ENCODE measurements around the genes RAB3A and ISYNA1.

- RRBS = no CpG with 5 or more reads among the region's 16 CpGs
Measured at GRCh38 chr19:18176568-18177377, 3.2 kb downstream of the IFI30 start.

GRCh38 chr19:18182891-18183366 lies 9.3 kb downstream of the IFI30 start:
- RRBS = no CpG with 5 or more reads among the region's 6 CpGs

GRCh38 chr19:18203586-18204543 lies at the start of gene RAB3A:
TSS of gene RAB3A (minus strand) at chr19:18204042.
- RRBS = 1% methylated on average over 6 of the region's 80 CpGs

DNA sequence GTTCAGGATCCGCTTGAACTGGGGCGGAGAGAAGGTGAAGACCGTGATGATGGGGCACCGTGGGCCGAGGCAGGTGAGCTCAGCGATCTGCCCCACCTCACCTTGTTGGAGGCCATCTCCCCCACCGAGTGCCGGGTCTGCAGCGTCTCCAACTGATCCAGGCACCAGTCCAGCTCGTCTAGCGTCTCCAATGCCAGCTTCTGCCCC lies 6.0 kb downstream of the PDE4C start:
- RRBS = no CpG with 5 or more reads among the region's 11 CpGs

- RRBS = no CpG with 5 or more reads among the region's 27 CpGs
Measured at GRCh38 chr19:18364239-18365466, 21.3 kb upstream of the GDF15 start.

GRCh38 chr19:18388851-18389434 lies 3.0 kb downstream of the GDF15 start:
- RRBS = no CpG with 5 or more reads among the region's 11 CpGs

GRCh38 chr19:18423625-18423906 lies 4.4 kb downstream of the SSBP4 start:
- RRBS = 49% methylated on average over 3 of the region's 7 CpGs

DNA sequence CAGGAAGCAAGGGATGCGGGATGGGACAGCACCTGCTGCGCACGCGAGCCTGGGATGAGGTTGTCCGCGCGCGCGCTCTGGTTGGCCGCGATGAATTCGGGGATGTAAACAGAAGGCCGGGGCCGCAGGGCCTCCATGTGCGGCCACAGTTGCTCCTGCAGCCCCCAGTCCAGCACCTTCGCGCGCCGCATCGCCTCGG lies 1.4 kb downstream of the ISYNA1 start:
- RRBS = no CpG with 5 or more reads among the region's 21 CpGs

- RRBS = under 1% methylated on average over 22 of the region's 44 CpGs
Measured at GRCh38 chr19:18438018-18438379, at the start of gene ISYNA1. TSS of gene ISYNA1 (minus strand) at chr19:18438133.

- RRBS = no CpG with 5 or more reads among the region's 19 CpGs
Measured at GRCh38 chr19:18457003-18457869, 19.3 kb upstream of the ISYNA1 start.

- RRBS = 78% methylated on average over 8 of the region's 17 CpGs
Measured at GRCh38 chr19:18469188-18469628, 31.3 kb upstream of the ISYNA1 start.

- RRBS = no CpG with 5 or more reads among the region's 10 CpGs
Measured at GRCh38 chr19:18482599-18483424, 39.1 kb downstream of the ELL start.

GRCh38 chr19:18493889-18494657 lies 27.8 kb downstream of the ELL start:
- RRBS = no CpG with 5 or more reads among the region's 13 CpGs

- RRBS = no CpG with 5 or more reads among the region's 17 CpGs
Measured at GRCh38 chr19:18506479-18507533, 15.1 kb downstream of the ELL start.

- RRBS = no CpG with 5 or more reads among the region's 10 CpGs
Measured at GRCh38 chr19:18519769-18520476, 1.9 kb downstream of the ELL start.

GRCh38 chr19:18537956-18538671 lies 5.3 kb downstream of the FKBP8 start:
- RRBS = no CpG with 5 or more reads among the region's 29 CpGs

- RRBS = no CpG with 5 or more reads among the region's 28 CpGs
Measured at GRCh38 chr19:18593170-18594191, 4.9 kb downstream of the REX1BD start.

- RRBS = 17% methylated on average over 5 of the region's 21 CpGs
Measured at GRCh38 chr19:18657545-18658446, 21.0 kb downstream of the KLHL26 start.

- RRBS = no CpG with 5 or more reads among the region's 28 CpGs
Measured at GRCh38 chr19:18665642-18666345, 17.7 kb upstream of the CRTC1 start.

DNA sequence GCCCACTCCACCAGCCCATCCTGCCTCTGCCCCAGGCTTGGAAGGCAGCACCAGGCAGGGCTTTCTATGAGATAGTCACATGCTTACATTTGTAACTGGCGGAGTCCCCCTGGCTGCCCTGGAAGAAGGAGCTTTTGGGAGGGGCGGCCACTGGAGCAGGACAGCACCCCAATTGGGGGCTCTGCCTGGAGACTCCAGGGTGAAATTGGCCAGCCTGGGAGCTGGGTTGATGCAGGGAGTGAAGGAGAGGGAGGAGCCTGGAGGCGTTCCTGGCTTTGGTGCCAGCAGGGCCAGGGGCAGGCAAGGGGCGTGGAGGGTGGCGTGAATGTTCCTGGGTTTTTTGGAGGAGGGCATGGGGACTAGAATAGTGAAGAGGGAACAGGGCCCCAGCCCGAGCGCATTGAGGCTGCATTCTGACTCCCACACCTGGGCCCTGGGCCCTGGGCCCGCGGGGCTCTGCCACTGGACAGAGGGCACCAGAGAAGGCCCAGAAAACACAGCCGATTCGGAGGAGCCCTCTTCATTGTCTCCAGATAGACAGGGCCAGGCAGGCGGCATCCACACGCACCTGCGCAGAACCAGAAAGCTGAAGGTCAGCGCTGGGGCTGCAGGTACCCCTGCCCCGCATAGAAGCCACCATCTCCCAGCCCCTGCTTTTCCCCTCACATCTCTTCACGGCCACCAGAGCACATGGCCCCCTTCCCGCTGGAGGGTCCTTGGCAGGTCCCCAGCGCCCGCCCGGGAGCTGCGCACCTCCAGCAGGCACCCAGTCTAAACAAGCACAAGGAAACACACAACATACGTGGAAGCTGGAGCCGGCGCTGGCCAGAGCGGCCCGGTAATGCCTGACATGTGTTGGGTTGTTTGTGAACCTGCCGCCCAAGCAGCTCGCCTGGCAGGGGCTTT lies 29.4 kb downstream of the COMP start:
- RRBS = 4% methylated on average over 5 of the region's 29 CpGs

Measured in epithelial cell of prostate (primary cell).